ENCODE measurements around the genes F2RL3, ANKLE1, GTPBP3, MVB12A, COLGALT1 and RPL18A.

DNA sequence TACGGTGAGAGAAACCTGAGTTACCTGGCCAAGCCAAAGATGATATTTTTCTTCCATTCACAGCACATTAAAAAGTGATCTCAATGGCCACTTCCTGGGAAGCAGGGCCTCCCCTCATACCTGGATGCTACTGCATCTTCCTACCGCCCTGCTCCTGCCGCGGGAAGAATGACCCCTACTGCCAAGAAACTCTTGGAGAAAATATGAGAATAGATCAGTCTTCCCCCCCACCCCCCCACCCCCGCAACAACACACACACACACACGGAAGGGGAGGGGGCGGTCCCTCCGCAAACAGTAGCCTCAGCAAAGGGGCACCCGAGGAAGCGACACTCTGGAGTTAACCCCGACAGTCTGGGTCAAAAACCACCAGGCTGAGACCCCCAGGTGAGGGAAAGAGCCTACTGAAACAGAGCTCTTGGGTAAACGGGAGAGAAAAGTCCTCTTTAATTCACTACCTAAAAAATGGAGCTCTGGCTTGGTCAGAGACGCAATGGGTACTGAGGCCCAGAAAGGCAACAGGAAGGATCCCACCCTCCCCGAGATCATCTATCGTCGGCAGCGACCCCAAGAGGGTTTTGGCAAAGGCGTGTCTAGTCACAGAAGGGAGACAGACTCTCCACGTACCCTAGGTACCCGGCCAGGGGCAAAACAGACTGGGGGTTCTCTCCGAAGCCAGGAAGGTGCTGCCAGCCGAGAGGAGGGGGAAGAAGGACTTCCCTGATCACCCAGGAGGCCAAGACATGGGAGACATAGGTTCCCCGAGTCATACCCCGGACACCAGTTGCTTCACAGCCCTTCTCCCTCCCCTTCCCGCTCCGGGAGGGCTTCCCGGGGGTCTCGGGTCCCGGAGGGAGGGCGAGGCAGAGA lies 1.1 kb downstream of the MED26 start:
- PRO-cap = no peak

DNA sequence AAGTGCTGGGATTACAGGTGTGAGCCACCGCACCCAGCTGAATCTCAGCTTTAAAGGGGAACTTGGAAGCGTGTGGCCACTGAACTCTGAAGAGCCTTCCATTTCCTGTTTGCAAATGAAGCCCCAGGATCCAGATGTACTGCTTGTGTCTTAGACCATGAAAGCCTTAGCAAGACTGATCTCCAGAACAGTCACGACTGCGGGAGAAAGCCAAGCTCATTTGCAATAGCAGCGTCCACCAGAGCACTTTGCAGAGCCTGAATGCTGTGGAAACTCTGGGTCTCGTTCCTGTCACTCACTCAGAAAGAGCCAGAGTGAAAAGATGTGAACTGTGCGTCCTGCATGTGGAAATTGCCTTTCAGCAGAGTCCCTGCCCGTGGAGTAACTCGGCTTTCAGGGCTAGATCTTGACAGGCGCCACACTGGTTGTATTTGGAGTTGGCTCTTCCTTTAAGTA lies 4.8 kb downstream of the SIN3B start:
- PRO-cap = no peak

GRCh38 chr19:16888482-16889362 lies at the start of gene F2RL3:
F2RL3 (plus strand) TSS chr19:16888999.
- PRO-cap = bidirectional peak, plus-strand start at chr19:16889020, minus-strand start at chr19:16888726

DNA sequence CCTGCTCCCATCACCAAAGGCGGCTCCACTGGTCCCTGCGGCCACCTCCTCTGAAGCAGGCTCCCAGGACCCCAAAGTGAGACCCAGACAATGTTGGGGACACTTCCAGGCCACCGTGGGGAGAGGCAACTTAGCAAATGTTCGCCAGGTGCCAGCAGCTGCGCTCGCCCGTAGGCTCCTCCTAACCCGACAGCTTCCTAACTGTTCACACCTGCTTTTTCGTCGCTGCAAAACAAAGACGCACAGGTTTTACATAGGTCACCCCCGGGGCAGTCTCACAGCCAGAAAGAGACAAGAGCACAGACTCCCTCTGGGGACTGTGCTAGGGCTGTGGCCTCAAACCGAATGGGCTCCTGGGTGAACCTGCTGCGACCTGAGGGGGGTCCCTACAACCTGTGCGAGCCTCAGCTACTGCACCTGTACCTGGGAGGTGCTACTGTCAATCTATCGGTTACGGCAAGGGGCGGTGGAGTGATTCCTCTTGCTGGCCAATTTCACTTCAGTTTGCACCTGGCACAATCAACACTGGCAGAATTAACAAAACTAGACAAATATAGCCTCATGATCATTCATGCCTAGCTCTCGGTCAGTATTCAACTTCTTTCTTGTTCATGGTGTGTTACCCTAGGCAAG lies 871 bp downstream of the HAUS8 start:
- PRO-cap = no peak

- PRO-cap = no peak
These were observed 2.3 kb downstream of the MYO9B start for GRCh38 chr19:17077800-17078366.

DNA sequence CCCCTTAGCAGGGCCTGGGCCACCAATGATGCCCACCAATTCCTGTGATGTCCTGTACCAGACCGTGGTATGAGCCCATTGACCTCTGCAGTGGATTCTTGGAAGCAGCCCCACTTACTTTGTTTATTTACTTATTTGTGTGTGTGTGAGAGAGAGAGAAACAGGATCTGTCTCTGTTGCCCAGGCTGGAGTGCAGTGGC lies 12.9 kb downstream of the MYO9B start:
- PRO-cap = no peak

- PRO-cap = bidirectional peak, plus-strand start at chr19:17125964, minus-strand start at chr19:17125879; bidirectional peak, plus-strand start at chr19:17126274, minus-strand start at chr19:17126141
These were observed 50.2 kb downstream of the MYO9B start for GRCh38 chr19:17125466-17126432.

DNA sequence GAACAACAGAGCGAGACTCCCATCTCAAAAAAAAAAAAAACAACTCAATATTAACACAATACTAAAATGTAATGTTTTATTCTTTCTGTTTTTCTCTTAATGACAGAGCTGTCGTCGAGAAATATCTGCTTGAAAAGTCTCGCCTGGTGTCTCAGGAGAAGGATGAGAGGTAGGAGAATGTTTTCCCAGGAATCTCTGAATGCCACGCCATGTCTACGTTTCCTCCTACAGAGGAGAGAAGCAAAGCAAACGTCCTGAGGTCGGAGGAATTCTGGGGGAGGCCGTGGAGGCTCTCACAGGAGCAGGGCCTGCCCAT lies 62.7 kb upstream of the USE1 start:
- PRO-cap = no peak

DNA sequence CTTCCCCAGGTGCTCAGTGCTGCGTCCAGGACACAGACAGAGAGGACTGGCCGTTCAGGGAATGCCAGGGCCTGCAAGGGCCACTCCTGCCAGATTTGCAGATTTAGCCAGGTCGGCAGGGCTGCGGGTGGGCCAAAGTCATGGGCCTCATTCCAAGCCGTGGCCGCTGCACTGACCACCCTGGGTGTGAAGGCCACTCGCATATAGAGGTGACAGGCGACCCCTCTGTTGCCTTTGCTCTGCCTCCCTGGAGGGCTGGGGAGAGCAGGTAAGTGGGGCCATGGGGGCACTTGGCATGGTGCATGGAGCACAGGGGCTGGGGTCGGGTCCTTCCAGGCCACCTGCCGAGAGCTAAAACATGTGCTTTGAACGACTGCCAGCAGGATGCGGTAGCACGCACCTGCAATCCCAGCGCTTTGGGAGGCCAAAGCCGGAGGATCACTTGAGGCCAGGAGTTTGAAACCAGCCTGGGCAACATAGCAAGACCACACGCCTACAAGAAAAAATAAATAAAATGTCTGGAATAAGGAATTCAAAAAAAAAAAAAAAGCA lies 37.1 kb upstream of the USE1 start:
- PRO-cap = no peak

GRCh38 chr19:17281405-17282241 lies at the start of gene ANKLE1:
ANKLE1 (plus strand) TSS chr19:17281901.
- PRO-cap = no peak

GRCh38 chr19:17336998-17337725 lies at the start of gene GTPBP3:
GTPBP3 (plus strand) TSS chr19:17337553.
- PRO-cap = unidirectional peak, minus-strand start at chr19:17337121; bidirectional peak, plus-strand start at chr19:17337579, minus-strand start at chr19:17337359

- PRO-cap = bidirectional peak, plus-strand start at chr19:17420049, minus-strand start at chr19:17419793
These were observed at the start of gene MVB12A for GRCh38 chr19:17419430-17420448. MVB12A (plus strand) TSS chr19:17420047.

- PRO-cap = no peak
These were observed 1.8 kb upstream of the SLC27A1 start for GRCh38 chr19:17468321-17469123.

DNA sequence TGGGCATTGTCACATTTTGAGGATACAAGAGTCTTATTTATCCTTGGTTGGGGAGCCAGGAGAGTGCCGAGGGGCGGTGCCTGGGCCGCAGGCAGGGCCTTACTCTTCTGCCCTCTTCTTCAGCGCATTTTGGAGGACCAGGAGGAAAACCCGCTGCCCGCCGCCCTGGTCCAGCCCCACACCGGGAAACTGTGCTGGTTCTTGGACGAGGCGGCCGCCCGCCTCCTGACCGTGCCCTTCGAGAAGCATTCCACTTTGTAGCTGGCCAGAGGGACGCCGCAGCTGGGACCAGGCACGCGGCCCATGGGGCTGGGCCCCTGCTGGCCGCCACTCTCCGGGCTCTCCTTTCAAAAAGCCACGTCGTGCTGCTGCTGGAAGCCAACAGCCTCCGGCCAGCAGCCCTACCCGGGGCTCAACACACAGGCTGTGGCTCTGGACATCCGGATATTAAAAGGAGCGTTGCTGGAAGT lies 6.2 kb upstream of the NIBAN3 start:
- PRO-cap = no peak

DNA sequence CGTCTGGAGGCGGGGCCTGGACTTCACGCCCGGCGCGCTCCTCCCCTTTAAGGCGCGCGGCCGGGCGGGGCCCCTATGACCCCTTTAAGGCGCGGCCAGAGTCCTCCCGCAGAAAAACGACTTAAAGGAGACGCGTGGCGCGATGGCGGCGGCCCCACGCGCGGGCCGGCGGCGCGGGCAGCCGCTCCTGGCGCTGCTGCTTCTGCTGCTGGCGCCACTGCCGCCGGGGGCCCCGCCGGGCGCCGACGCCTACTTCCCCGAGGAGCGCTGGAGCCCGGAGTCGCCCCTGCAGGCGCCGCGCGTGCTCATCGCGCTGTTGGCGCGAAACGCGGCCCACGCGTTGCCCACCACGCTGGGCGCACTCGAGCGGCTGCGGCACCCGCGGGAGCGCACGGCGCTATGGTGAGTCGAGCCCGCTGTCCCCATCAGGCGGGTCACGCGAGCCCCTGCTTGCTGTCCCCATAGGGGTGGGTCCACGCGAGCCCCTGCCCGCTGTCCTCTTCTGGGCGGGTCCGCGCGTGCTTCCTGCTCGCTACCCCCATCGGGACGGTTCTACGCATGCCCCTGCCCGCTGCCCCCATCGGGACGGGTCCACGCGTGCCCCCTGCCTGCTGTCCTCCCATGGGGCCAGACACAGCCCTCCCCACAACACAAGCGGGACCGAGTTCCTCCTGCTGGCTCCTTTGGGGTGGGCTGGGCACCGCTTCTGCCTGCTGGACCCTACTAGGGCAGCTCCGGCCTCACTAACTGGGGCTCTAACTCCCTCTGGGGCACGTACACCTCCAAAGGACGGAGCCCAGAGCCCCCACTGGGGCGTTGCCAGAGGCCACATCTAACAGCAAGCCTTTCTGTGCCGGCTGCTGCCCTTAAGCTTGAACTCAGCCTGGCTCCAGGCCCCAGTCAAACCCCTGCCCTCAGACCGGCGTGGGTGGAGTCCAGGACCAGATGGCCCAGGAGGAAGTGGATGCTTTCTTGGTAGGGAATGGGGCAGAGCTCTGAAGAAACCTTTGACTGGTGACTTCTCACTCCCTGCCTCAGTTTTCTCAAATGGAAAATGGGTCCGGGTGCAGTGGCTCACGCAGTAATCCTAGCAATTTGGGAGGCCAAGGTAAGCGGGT lies at the start of gene COLGALT1:
Gene COLGALT1, plus strand, starts transcription at position 78 of the 1,118 bp plus-strand sequence.
- PRO-cap = bidirectional peak, plus-strand start at position 124 of the sequence, minus-strand start outside the sequence; bidirectional peak, plus-strand start at position 575 of the sequence, minus-strand start at position 504 of the sequence; bidirectional peak, plus-strand start at position 917 of the sequence, minus-strand start at position 874 of the sequence

DNA sequence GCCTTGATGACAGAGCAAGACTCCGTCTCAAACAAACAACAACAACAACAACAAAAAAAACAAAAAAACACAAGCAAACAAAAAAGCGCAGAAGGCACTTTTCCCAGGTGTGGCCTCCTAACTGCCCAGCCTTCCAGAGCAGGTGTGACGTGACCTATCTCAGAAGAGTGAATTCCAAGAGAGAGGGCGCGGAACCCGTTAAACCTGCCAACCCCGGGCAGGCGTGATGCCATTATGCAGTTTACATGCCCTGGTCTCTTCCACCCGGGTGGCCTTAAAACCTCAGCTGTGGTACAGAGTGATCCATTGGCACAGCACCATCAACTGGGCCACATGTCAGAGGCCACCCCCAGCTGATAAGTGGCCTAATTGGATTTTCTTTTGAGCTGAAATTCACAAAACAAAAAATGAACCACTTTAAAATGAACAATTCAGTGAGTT lies 3.7 kb upstream of the B3GNT3 start:
- PRO-cap = no peak

GRCh38 chr19:17842270-17842626 lies 5.5 kb downstream of the JAK3 start:
- PRO-cap = unidirectional peak, plus-strand start at chr19:17842321

- PRO-cap = unidirectional peak, plus-strand start at chr19:17859922; unidirectional peak, plus-strand start at chr19:17859965
These were observed at the start of gene RPL18A for GRCh38 chr19:17859799-17860064. RPL18A (plus strand) TSS chr19:17859910.

GRCh38 chr19:18109332-18109624 lies 11.7 kb downstream of the MAST3 start:
- PRO-cap = bidirectional peak, plus-strand start at chr19:18109551, minus-strand start at chr19:18109435

- PRO-cap = no peak
These were observed 9.3 kb downstream of the IFI30 start for GRCh38 chr19:18182891-18183366.